Brain (tissue), 1 donor: ENCODE measurements around a stretch of chr10.

DNA sequence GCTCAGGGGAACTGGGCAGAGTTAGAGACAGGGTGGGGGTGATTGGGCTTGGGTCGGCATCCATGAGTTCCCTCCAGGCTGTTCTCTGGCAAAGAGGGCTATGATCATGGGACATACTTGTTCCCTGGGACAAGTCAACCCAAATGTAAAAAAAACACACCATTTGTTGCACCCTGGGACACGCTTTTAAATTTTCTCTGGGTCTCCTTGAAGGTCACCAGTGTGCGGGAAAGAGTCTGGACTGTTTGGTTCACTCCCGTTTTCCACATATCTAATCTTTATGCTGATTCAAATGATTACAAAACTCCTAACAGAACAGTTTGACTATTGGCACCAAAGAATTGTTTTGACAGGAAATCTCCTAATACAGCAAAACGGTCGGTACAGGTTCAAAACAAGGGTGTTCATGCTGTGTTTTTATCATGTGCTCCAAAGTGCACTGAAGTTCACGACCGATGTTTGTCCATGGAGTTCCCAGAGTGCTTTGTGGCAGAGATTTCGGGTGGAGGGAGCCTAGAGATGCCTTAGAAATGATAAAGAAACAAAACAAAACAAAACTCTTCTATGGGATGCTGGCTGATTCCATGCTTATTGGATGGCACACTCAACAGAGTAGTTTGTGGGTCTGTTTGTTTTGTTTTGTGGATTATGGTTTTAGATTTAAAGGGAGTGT lies 56.6 kb downstream of the PLXDC2 start:
- RRBS: no CpG with 5 or more reads among the region's 9 CpGs

DNA sequence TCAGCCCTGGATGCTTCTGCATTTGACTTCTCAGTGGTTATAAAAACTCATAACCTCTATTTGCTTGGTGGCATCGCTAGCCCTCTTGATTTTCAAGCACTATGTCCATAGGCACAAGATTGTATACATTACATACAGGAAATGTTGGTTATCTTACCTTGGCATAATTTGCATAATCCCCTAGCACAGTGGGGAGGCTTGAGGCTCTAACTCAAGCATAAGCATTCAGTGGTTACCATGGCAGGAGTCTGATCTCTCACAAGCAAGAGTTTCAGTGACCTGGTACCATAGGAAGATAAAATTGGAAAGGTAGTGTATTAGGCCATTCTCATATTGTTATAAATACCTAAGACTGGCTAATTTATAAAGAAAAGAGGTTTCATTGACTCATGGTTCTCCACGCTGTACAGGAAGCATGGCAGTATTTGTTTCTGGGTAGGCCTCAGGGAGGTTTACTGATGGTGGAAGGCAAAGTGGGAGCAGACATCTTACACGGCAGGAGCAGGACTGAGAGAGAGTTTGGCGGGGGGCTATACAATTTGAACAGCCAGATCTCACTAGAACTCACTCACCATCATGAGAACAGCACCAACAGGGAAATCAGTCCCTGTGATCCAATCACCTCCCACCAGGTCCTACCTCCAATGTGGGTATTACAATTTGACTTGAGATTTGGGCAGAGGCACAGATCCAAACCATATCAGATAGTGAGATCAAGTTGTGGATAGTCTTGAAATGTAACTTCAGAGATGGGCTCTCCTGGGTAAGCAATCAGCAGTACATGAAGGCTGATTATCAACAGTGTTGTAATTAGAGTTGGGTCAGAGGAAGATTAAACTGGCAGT lies 122.0 kb downstream of the PLXDC2 start:
- RRBS: no CpG with 5 or more reads among the region's 4 CpGs

GRCh38 chr10:19941070-19941669 lies 124.9 kb downstream of the PLXDC2 start:
- RRBS: no CpG with 5 or more reads among the region's 4 CpGs

- RRBS: no CpG with 5 or more reads among the region's 14 CpGs
These were observed 130.2 kb downstream of the PLXDC2 start for GRCh38 chr10:19946201-19947007.

DNA sequence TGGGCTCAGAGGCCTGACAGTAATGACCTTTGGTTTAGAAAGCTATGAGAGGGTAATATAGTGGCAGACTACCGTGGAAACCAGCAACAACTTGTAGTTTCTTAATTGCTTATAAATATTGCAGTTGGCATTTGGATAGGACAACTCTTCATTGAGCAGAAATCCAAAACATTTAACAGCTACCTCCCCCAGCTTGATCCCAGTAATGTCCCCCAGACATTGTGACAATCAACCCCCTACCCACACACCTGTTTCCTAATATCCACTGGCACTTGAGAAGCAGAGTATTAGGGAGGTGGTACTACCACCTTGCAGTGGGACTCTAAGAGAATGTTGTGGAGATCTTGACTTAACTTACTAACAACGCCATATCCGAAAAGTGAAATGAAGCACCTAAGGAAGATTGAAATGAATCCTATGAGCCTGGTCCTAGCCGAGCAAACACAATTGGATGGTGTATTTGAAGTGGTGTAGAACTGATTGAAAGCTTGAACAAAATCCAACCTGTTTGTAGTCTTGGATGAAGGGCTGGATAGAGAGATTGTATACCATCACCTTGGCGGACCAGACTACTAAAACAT lies 308.8 kb downstream of the PLXDC2 start:
- RRBS: no CpG with 5 or more reads among the region's 5 CpGs

- RRBS: no CpG with 5 or more reads among the region's 20 CpGs
These were observed 365.7 kb downstream of the NEBL start for GRCh38 chr10:20531190-20532015.

- RRBS: no CpG with 5 or more reads among the region's 4 CpGs
These were observed 118.9 kb downstream of the NEBL start for GRCh38 chr10:20778126-20778661.

GRCh38 chr10:21020414-21021175 lies 123.5 kb upstream of the NEBL start:
- RRBS: no CpG with 5 or more reads among the region's 11 CpGs

GRCh38 chr10:21100061-21100776 lies 203.1 kb upstream of the NEBL start:
- RRBS: no CpG with 5 or more reads among the region's 14 CpGs

GRCh38 chr10:21494136-21495256 lies 31.0 kb downstream of the SKIDA1 start:
- RRBS: 2% methylated on average over 14 of the region's 77 CpGs

- RRBS: 1% methylated on average over 35 of the region's 69 CpGs
These were observed 1.6 kb upstream of the SKIDA1 start for GRCh38 chr10:21526950-21527714.

DNA sequence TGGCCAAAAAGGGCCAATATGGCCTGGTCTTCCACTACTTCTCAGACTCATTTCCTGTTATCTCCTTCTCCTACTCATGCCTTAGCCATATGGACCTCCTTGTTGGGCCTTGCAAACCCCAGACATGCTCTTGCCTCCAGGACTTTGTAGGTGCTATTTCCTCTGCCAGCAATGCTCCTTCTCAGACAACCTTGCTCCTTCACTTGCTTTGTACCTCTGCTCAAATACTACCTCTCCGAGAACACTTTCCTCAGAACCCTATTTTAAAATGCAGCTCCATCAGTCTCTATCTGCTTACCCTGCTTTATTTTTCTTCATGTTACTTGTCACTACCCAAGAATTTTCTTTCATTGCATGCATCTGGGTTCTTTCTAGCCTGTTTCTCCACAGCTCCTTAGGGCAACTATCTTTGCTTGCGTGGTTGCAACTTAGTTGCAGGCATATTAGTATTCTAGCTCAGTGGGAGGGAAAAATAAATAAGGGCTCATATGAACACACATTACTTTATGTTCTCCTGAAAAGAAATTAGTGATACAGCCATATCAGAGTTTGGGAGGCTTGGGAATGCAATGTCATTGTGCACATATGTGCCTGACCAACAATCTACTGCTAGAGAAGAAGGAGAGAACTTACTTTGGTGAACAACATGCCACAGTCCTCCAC lies 205.0 kb downstream of the DNAJC1 start:
- RRBS: no CpG with 5 or more reads among the region's 2 CpGs

DNA sequence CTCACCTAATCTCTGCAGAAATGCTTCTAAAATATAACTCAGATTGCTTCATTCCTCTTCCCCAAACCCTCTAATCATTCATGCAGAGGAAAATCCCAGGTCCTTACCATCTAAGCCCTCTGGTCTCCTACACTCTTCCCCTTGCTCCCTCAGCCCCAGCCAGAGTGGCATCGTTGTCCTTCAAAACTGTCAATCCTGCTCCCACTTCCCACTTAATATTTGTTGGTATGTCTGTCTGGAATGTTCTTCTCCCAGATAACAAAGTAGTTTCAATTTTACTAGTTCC lies 27.5 kb upstream of the DNAJC1 start:
- RRBS: no CpG with 5 or more reads among the region's 1 CpG

GRCh38 chr10:22277611-22278085 lies 38.5 kb upstream of the COMMD3 start:
- RRBS: no CpG with 5 or more reads among the region's 6 CpGs

- RRBS: no CpG with 5 or more reads among the region's 6 CpGs
These were observed 5.4 kb upstream of the SPAG6 start for GRCh38 chr10:22339946-22340194.

DNA sequence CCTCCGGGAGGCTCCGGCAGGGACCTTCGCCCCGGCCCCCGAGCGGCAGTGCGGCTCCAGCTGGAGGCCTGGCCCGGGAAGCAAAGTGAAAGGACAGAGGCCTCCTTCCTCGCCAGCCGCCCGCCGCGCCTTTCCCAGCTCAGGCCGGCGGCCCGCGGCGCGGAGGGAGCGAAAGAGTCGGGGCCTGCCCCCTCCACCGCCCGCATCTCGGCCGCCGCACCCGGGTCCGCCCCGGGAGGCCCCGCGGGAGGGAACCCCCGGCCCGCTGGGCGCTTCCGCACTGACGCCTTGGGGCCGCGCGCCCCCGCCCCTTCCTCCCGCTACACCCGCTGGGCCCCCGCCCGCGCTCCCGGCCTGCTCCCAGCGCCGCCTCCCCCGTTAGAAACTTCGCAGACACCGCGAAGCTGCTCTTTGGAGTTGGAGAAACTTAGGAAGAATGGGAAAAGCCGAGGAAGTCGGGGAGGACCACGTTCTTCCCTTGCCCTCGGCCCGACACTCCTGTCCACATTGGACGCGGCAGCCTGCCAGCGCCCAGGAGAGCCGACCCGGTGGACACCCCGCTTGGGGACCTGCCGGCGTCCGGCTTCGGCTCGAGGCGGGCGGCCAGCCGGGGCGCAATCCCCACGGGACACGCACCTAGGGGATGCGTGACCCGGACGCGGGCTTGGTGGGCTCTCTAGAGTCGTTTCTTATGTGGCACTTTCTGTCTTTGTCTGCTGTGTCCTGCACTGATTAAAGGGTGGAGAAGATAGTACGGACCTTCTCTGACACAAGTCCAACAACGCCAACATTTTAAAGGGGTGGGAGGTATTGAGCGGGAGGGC lies 4.3 kb upstream of the SPAG6 start:
- RRBS: 2% methylated on average over 41 of the region's 82 CpGs

DNA sequence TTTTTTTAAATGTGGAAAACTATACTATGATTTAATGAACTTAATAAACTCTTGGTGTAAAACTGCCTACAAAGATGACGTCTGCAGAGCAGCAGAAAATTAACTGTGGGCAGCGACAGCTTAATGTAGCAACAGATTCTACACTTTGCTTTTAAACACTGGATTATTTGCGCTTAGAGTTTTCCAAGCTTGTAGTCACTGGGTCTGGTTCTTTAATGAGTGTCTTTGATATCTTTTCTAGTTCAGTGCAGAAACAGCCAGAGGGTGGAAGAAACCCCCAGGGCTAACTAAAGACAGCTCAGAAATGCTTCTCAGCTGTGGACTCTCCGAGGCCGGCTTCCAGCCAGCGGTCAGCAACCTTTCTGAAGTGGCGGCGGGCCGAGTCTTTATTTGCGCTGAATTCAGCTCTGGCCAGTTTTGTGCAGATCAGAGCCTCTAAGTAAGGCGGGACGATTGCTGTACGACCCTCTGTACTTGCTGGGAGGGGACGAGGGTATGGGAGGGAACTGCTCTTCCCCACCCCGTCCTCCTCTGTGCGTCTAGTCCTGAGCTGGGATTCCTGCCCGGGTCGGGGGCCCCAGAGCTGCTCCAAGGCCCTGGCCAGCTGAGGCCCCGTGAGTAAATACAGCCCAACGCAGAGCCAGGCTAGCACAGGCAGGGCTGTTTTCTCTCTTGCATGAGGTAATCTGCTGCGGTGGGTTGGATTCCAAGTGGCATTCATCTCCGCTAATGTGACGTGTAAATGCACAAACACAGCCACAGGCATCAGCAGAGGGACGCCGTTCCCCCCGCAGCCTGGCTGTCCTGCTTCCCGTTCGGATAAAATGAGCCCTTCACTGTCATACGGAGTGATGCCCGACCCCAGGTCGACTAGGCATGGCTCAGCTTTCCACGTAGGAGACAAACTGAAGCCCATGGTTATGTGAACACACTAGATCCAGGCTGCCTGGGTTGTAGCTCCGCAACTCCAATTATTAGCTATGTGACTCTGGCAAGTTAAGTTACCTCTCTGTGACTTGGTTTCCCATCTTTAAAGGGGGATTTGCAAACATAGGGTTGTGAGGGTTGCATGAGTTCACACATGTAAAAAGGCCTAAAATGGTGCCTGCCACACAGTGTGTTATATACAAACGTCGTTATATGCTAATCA lies 159.7 kb downstream of the PIP4K2A start:
- RRBS: no CpG with 5 or more reads among the region's 35 CpGs

- RRBS: no CpG with 5 or more reads among the region's 11 CpGs
These were observed 64.9 kb downstream of the PIP4K2A start for GRCh38 chr10:22649314-22649961.

DNA sequence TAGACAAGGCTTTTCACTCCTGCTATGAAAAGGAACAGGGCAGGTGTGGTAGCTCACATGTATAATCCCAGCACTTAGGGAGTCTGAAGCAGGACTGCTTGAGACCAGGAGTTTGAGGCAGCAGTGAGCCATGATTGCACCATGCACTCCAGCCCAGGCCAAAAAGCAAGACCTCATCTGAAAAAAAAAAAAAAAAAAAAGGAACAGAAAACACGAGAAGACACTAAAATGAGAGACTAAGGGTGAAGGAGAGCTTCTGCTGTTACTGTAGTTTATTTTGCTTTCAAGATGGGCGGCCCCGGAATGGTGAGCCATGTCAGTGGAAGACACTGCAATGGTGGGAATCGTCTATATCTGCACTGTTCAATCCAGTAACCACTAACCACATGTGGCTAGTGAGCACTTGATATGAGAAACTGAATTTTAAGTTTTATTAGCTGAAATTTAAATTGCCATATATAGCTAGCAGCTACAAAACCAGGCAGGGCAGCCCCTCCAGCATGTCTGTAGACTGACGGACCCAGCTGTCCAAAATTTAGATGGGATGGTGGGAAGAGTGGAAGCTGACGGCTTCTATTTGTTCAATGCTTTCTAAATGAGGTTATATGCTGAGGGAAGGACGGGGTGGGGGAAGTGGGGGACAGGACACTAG lies 9.8 kb downstream of the PIP4K2A start:
- RRBS: no CpG with 5 or more reads among the region's 7 CpGs

DNA sequence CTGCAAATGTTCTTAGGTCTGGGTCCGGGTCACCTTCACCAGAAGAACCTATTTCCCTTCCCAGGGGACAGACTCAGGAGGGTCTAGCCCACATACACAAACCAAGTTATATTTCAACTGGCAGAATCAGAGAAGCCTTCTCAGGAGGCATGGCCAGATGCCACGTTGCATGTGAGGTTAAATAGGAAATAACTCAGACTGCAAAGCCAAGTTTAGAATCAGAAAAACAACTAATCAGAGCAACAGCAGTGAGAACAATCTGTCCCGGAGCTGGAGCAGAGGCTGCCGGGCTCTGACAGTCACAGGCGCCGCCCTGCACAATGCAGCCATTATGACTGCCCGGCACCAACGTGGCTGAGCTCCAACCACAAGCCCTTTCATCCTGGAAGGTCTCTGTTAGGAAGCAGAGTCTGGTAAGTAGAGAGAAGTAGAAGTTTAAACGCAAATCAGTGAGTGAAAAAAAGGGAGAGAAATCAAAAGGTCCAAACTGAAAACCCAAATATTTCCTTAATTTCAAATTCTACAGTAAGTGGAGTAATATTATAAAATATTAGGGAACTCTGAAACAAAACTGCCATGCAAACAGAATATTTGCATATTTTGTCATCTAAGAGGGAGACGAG lies 78.4 kb upstream of the ARMC3 start:
- RRBS: 6% methylated on average over 4 of the region's 10 CpGs